SK-N-MC (cell line): ENCODE data around the genes CCL23, TBC1D3C and TBC1D3.

DNA sequence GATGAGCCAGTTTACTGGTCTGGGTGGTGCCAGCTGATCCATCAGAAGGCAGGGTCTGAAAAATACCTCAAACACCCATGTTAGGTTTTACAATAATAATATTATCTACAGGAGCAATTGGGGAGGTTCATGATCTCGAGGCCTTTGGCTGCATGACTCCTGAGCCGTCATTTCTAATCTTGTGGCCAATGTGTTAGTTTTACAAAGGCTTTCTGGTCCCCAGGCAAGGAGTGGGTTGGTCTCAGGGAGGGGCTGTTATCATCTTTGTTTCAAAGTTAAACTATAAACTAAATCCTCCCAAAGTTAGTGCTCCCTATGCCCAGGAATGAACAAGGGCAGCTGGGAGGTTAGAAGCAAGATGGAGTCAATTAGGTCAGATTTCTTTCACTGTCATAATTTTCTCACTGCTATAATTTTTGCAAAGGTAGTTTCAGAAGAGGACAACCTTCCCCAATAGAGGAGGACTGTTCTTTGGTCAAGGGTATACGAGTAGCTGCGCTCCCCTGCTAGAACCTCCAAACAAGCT lies 9.1 kb upstream of the CCL5 start:
- RRBS = no CpG with 5 or more reads among the region's 4 CpGs

- RRBS = no CpG with 5 or more reads among the region's 7 CpGs
Measured at GRCh38 chr17:36017697-36018337, at the start of gene CCL23. CCL23 (minus strand) TSS chr17:36017972.

DNA sequence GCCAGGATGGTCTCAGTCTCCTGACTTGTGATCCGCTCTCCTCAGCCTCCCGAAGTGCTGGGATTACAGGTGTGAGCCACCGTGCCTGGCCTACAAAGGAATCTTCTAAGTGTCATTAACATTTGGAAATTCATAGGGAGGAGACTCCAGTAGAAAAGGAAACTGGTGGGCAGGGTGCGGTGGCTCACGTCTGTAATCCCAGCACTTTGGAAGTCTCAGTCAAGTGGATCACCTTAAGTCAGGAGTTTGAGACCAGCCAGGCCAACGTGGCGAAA lies 22.8 kb upstream of the DHRS11 start:
- RRBS = no CpG with 5 or more reads among the region's 7 CpGs

DNA sequence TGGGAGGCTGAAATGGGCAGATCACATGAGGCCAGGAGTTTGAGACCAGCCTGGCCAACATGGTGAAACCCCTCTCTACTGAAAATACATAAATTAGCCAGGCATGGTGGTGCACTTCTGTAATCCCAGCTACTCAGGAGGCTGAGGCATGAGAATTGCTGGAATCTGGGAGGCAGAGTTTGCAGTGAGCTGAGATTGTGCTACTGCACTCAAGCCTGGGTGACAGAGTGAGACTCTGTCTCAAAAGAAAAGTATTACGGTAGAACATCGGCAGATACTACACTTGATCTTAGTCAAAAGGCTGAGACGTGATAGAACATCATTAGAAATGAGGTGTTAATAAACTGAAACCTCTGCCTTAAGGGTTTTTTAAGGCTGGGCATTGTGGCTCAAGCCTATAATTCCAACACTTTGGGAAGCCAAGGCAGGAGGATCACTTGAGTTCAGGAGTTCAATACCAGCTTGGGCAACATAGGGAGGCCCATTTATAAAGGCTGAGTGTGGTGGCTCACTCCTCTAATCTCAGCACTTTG lies 20.8 kb upstream of the DHRS11 start:
- RRBS = no CpG with 5 or more reads among the region's 3 CpGs

GRCh38 chr17:36934772-36935564 lies 2.3 kb upstream of the LHX1 start:
- RRBS = no CpG with 5 or more reads among the region's 72 CpGs

DNA sequence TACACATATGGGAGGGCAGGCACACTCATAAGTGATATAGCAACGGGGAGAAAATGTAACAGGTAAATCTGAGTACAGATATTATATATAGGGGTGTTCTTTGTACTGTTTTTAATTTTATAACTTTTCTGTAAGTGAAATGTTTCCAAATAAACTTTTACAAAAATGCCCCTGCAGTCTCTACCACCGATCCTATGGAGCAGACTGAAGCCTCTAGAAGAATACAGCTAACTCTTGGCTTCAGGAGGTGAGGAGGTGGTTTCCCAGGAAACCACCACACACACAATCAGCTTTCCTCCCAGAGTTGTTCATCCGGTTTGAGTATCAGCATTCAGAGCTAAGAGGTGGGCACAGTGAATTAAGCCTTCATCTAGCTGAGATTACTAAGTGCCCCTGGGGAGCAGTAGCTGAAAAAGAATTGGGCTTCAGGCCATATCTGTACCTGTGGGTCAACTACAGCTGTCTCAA lies 139.6 kb downstream of the AATF start:
- RRBS = no CpG with 5 or more reads among the region's 3 CpGs

GRCh38 chr17:37449939-37450838 lies 39.5 kb upstream of the DUSP14 start:
- RRBS = no CpG with 5 or more reads among the region's 8 CpGs

DNA sequence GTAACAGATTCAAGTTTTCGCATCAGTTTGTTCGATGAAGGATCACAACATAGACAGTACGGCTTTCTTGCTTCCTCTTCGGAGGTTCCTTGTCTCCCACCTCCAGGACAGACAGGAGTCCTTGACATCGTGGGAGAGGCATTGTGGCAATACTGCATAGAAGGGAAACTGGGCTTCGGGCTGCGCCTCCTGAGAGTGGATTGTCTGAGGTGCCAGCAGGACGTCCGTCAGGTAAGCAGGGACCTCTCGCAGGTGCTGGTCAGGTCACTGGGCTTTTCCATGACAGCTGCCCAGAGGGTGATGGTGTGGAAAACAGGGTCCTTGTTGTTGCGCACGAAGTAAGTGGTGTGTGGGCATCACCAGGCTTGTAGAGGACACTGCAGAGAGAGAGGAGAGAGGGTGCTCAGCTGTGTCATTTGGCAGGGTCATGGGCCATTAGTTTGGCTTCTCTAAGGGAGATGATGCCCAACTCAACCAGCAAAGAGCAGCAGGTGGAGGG lies 43.8 kb upstream of the DDX52 start:
- RRBS = no CpG with 5 or more reads among the region's 12 CpGs

DNA sequence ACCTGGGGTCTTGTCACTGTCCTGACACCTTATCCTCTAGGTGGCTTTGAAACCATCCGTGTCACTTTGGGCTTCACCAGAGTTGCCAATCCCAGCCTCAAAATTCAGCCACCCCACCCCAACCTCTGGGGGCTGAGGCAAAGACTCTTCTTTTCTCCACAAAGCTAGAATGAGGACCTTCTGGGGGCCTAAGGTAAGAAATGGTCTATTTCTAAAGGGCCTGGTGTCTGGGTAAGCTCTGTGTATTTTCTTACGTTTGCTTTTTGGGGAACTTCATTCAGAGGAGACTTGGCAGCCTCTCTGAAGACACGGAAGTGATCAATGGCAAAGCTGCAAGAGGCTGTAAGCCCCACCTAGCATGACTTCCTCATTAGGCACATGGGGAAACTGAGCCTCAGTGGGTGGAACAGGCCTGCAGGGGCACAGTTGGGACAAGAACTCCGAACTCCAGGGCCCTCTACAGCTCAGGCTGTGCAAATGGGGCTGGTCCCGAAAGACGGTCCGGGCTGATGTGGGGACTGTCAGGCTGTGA lies 80.2 kb upstream of the TBC1D3K start:
- RRBS = no CpG with 5 or more reads among the region's 7 CpGs

- RRBS = no CpG with 5 or more reads among the region's 10 CpGs
Measured at GRCh38 chr17:38068507-38068877, at the start of gene TBC1D3C. TBC1D3C (minus strand) TSS chr17:38068634.

DNA sequence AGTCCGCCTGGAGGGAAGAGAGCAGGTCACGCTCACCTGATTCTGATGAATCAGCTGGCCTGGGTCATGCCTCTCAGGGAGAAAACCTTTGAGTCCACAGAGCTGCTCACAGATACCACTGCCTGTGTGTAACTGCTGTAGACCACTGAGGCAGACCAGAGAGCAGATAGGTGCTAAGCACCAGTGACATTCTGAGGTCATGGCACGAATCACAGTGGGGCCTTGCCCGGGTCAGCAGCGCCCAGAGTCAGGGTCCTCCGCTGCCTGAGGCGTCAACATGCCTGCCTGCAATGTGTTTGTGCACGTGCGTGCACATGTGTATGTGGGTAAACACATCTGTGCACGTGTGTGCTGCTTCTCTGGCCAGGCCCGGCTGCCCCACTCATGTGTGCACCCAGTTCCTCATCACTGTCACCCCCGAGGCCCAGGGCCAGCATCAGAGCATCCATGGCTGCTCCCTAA lies at the start of gene TBC1D3:
Gene TBC1D3 (minus strand): TSS at position 147 of the 462 bp plus-strand sequence.
- RRBS = no CpG with 5 or more reads among the region's 12 CpGs

DNA sequence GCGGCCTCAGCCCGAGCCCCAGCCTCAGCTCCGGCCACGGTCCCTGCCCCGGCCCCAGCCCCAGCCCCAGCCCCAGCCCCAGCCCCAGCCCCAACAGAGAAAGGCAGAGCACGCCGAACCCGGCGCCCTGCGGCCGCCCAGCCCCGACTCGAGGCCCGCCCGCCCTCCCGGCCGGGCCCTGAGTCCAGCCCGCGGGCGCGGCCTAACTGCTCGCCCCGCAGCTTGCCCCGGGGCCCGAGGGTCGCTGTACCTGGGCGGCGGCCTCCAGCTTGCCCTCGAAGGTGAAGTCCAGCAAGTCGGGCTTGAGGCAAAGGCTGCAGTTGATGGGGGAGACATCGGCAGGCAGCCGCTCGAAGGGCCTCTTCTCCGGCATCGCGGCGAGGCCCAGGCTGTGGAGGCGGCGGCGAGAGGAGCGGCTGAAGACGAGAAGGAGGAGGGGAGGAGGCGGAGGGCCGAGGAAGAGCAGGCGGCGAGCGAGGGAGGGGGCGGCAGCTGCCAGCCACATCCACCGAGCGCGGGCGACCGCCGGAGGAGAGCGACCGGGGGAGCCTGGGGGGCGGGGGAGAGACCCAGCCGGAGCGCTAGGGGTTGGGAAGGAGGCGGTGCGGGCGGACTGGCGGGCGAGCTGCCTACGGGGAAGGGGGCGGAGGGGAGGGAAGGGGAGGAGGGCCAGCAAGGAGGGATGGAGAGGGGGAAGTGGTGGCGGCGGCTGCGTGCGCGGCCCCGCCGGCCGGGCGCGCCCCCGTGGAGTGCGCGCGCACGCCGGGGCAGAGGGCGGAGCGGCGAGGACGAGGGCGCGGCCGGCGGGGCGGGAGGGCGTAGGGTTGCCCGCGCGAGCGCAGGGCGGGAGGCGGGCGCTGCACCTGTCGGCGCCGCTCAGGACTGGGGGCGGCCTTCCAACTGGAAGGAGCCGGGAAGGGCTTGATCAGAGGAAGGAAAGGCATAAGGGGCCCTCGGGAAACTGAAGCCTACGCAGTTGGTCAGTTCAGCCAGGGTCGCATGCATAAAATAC lies 40.0 kb upstream of the MRPL45 start:
- RRBS = no CpG with 5 or more reads among the region's 107 CpGs

DNA sequence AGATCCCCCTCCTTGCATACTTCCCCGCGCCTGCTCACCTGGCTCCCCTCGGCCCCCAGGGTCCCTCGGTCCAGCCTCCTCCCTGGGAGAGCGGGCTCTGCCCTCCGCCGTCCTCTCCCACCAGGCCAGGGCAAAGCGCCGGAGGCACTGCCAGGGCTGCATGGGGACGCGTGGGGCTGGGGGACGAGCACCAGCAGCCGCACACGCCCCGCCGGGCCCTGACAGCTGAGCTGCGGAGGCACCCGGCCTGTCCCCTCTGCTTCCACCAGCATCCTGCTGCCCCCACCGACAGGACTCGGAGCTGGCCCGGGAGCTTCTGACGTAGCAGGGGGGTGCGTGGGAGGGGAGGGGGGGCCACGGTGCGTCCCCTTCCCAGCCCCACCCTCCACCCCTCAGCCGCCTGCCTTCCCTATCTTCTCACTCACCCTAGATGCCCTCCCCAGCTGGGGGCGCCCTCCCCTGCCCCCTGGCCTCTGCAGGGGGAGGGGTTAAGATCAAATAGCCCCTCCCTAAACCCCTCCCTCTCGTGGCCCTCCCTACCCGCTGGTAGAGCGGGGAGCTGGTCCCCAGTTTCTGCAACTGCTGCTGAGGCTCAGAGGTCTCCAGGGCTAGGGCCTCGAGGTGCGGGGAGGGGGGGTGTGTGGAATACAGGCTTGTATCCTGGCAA lies 1.2 kb downstream of the SRCIN1 start:
- RRBS = no CpG with 5 or more reads among the region's 32 CpGs

- RRBS = no CpG with 5 or more reads among the region's 17 CpGs
Measured at GRCh38 chr17:38798610-38799142, 680 bp downstream of the PIP4K2B start.

DNA sequence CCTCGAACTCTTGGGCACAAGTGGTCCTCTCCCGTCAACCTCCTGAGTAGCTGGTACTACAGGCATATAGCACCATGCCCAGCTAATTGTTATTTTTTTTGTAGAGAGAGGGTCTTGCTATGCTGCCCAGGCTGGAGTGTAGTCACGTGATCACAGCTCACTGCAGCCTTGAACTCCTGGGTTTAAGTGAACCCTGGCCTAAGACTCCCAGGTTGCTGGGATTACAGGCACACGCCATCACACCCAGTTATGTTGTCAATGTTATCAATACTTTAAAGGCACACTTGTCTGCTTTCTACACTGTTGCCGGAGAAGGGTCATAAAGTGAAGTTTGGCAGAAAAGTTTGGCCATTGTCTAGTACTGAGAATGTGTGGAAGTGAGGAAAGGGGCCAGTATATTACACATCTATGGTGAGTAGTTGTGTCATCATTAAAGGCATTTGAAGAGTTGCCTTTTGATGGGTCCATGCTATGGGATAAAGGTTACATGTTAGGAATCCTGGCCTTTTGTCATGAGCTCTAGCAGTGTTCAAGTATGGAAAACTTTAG lies 33.7 kb downstream of the LASP1 start:
- RRBS = no CpG with 5 or more reads among the region's 5 CpGs

DNA sequence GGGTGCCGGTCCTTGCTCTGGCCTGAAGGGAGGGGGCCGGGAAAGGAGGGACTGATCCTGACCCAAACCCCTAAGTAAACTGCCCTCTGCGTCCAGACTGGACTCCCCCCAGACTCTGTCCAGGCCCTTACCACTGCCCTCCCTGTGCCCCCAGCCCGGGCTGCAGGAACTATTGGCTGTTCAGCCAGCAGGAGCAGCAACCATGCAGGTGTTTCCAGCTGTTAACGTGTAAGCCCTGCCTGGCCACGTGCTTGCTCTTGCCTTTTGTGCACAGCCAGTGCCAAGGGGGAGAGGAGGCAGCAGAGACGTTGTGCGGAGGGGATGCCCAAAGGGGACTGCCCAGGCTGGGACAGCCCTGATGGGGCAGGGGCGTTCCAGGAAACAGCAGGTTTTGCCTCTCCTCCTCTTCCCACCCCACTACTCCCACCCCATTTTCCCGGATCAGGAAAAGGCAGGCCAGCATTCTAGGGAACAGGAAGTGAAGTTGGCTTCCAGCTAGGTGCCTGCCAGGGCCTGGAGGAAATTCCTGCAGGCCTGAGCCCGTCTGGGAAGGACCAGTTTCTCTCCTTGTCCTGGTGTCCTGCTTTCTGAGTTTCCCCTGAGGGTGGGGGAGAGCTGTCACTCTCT lies 38.8 kb downstream of the LASP1 start:
- RRBS = no CpG with 5 or more reads among the region's 11 CpGs

DNA sequence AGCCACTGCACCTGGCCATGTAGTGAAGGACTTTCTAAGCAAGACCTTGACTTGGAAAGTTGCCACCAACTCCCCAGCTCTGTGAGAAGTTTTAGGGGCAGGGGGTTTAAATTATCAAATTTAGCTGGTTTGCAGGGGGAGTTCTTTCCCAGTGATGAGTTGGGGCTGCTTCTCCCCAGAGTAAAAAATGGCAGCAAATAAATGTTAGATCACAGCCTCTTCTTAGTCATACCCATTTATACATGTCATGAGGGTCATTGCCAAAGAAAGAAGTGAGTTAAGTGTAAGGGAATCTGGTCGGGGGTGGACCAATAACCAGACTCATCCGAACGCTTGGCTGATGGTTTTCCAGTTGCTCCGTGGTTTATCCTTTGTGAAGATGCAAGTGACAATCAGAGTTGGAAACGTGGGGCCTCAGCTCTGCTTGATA lies 87.1 kb downstream of the PLXDC1 start:
- RRBS = no CpG with 5 or more reads among the region's 5 CpGs

GRCh38 chr17:39082448-39083055 lies 68.9 kb downstream of the PLXDC1 start:
- RRBS = no CpG with 5 or more reads among the region's 2 CpGs

DNA sequence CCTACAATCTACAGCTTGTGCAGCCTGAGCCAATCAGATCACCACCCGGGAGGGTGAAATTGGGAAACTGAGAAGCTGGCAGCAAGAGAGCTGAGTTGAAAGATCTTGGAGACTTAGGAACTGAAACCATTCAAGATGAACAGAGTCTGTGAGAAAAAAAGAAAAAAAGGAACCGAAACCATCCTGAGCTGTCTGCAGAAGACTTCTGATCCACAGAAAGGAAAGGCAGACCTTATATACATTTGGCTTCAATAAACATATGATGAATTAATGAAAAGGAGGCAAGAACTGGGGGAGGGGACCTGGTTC lies 32.7 kb downstream of the PLXDC1 start:
- RRBS = no CpG with 5 or more reads among the region's 2 CpGs

GRCh38 chr17:39202691-39203152 lies 2.6 kb downstream of the RPL19 start:
- RRBS = no CpG with 5 or more reads among the region's 12 CpGs